Placental epithelial cell (primary cell): ENCODE measurements around a stretch of chr5.

- CAGE, long polyA plus RNA: no peak
Observed at GRCh38 chr5:37834369-37835175, 5.3 kb downstream of the GDNF start.

- CAGE, long polyA plus RNA: no peak
Observed at GRCh38 chr5:37835176-37835724, 4.6 kb downstream of the GDNF start.

DNA sequence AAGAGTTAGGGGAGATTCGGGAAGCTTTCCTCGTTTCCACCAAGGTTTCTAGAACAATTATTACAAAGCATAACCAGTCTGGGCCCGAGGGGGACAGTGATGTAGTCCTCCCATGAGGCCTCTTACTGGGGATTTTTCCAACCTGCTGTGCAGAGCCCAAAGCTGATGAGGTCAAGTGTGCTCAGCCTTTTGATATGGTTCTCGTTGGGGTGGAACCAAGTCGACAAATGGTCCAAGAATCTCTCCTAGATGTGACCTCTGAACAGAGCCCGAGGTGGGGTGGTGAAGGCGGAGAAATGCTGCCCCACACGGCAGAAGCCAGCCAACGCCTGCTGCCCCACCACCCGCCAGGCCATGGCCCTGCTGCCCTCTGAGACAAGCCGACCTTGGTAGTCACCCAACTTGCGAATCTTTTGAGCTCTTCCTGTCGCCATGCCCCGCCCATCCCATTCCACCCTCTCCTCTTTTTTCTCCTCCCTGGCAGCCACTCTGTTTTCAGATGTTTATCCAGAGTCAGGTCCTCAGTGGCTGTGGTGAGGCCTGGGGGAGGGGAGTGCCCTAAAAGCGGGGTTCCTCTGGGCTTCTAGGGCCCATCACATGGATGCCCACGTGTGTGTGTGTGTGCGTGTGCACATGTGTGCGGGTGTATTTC, 91.5 kb upstream of the EGFLAM start:
- CAGE, long polyA plus RNA: no peak

- CAGE, long polyA plus RNA: no peak
Observed at GRCh38 chr5:38444942-38445940, 111.2 kb downstream of the LIFR start.

GRCh38 chr5:38537051-38537835, 19.2 kb downstream of the LIFR start:
- CAGE, long polyA plus RNA: no peak

DNA sequence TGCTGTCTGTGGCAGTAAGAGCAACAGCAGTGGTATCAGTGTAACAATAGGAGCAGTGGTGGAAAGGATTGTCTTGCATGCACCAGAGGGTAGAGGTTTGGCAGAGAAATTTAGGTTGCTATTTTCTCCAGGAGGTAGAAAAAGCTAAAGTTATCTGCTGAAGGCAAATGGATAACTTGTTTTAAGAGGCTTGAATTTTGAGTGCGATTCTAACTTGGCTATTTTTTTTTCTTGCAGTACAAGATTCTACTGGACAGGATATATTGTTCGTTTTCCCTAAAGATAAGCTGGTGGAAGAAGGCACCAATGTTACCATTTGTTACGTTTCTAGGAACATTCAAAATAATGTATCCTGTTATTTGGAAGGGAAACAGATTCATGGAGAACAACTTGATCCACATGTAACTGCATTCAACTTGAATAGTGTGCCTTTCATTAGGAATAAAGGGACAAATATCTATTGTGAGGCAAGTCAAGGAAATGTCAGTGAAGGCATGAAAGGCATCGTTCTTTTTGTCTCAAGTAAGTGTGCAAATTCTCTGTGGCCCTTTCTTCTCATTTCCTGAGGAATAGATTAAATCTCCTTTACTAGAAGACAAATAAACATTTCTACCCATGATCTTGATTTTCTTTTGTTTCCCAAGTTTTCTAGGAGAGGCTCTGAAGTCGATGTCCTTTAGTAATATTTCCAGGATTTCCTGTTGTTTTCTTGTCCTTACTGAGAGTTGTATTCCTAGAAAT, 37.9 kb downstream of the OSMR start:
- CAGE, long polyA plus RNA: no peak

- CAGE, long polyA plus RNA: no peak
Observed at GRCh38 chr5:38891249-38892043, 45.6 kb downstream of the OSMR start.

GRCh38 chr5:39014417-39015166, 59.6 kb downstream of the RICTOR start:
- CAGE, long polyA plus RNA: no peak

DNA sequence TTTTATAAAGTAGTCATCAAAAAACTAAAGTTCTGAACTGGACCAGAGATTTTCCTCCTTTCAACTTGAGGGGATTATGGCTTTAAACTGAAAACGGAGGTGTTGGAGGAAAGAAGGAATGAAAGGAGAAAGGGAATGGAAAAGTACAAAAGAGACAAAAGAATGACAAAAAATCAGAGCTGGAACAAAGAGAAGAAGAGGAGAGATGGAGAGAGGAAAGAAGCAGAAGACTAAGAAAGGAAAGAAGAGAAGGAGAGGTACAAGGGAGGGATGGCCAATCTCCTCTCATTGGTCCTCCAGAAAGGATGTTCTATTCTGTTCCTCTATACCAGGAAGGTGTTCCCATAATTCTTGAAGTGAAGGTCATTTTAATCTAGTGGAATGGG, 59.1 kb upstream of the RICTOR start:
- CAGE, long polyA plus RNA: no peak

- CAGE, long polyA plus RNA: no peak
Observed at GRCh38 chr5:39186998-39187519, 32.3 kb downstream of the FYB1 start.

GRCh38 chr5:39194330-39195236, 24.8 kb downstream of the FYB1 start:
- CAGE, long polyA plus RNA: no peak

GRCh38 chr5:39199784-39200722, 19.3 kb downstream of the FYB1 start:
- CAGE, long polyA plus RNA: no peak

DNA sequence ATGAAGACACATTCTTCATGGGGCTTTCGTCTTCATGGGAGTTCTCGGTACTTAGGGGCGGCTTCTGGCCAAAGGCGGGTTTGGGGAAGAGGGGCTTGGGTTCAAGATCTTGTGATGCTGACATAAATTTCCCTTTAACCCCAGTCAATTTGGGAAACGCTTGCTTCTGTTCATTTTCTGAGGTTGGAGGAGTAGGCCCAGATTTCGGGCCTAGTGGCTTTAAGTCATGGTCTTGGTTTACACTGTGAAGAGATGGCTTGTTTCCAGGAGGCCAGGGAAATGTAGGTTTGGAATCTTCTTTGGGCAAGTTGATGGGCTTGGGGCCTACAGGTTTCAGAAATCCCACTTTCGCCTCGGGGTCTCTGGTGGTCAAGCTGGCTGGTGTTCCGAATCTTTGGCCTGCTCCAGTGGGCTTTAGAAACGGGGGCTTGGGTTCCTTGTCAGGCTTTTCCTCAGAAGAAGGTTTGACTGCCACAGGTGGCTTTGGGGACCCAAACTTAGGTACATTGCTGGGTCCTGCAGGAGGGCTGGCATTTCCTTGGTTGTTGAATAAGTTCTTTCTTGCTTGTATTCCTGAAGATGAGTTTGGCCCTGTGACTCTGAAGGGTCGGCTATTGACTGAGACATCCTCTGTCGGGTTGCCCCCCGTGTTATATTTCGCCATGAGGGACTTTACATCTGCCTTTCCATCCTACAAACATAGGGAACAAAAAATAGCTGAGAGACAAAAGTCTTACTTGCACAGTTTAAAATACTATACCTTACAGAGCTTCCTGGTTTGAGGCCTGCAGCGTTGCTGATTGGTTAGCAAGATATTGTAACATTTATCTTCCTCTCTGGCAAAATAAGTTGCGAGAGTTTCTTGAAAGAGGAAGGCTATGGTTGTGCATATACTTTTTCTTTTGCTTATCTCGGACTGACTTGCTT, 16.8 kb downstream of the FYB1 start:
- CAGE, long polyA plus RNA: no peak

DNA sequence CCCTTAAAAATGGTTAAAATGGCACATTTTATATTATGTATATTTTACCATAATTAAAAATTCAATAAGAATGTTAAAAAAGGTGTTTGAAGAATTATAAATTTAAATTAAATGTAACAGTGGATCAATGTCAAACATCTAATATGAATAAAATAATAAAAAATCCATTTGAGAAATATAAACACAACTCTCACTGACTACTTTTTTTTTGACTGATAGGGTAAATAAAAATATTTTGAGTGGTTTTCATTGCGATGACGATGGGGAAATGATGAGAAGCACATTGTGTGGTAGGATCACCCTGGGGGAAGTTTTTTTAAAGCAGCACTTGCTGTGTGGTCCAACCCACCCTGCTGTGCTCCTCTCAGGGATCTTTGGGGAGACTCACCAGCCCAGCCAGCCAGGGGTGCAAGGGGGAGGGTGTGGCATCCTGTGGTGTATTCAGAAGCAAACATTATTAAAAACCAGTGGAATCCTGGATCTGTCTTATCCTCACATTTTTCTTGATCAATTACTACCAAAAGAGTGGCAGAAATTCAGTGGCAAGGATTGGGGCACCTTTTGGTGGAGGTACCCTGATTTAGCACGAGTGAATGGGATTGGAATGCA, 4.1 kb downstream of the FYB1 start:
- CAGE, long polyA plus RNA: no peak

GRCh38 chr5:39400777-39401182, 24.0 kb downstream of the DAB2 start:
- CAGE, long polyA plus RNA: no peak

GRCh38 chr5:39519590-39520058, 94.8 kb upstream of the DAB2 start:
- CAGE, long polyA plus RNA: no peak

DNA sequence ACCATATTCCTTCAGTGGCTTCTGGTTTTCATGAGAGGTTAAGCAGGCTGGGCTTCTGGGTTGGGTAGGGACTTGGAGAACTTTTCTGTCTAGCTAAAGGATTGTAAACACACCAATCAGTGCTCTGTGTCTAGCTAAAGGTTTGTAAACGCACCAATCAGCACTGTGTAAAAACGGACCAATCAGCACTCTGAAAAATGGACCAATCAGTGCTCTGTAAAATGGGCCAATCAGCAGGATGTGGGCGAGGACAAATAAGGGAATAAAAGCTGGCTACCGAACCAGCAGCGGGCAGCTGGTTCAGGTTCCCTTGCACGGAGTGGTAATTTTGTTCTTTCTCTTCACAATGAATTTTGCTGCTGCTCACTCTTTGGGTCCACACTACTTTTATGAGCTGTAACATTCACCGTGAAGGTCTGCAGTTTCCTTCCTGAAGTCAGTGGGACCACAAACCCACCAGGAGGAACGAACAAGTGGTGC, 620.3 kb upstream of the PTGER4 start:
- CAGE, long polyA plus RNA: no peak

GRCh38 chr5:40137975-40138475, 541.7 kb upstream of the PTGER4 start:
- CAGE, long polyA plus RNA: no peak

DNA sequence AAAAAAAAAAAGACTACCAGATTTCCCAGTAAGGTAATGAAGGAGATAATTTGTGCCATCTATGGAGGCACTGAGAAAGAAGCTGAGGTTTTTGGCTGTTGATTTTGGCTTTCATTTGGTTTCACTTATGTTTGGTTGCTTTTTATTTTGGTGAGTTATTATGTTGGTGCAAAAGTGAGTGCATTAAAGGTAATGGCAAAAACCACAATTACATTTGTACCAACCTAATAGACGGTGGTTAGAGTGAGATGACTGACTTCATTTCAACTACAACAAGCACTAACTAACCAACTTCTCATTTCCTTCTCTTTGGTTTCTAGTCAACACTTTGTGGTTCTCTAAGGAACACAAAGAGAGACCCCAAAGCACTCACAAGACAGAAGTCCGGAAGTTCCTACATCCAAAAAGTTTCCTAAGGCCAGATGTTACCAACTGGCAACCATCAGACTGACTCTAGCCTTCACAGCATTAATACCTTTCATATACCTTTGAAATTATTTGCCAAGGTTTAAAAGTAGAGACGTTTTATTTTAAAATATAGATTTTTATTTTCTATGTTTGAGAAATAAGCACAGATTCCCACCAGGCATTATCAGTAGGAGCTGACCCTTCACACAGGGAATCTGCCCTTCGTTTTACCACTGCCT, 301.3 kb upstream of the PTGER4 start:
- CAGE, long polyA plus RNA: no peak

DNA sequence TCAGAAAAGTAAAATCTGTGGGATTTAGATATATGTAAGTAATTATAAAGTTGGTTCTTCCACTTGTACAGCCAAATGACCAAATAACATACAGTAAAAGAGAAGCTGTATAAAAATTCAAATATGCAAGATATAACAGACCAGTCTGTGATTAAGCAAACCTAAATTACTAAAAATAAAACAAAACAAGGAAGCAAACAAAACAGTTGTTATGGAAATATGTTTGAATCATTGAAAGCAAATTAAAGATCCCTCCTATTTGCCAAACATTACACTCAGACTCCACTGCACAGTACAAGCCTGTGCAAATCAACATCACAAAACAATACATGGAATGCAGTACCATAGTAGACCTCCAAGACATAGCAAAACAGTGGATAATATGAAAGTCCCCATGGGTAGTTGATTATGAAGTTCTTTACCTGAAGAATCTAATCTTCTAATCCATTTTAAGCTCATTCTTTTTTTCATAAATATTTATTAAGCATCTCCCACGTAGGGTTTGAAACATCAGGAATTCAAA, 288.1 kb upstream of the PTGER4 start:
- CAGE, long polyA plus RNA: no peak